SUDHL5 (cell line): ENCODE data around the genes CHRNA1 and ATF2.

DNA sequence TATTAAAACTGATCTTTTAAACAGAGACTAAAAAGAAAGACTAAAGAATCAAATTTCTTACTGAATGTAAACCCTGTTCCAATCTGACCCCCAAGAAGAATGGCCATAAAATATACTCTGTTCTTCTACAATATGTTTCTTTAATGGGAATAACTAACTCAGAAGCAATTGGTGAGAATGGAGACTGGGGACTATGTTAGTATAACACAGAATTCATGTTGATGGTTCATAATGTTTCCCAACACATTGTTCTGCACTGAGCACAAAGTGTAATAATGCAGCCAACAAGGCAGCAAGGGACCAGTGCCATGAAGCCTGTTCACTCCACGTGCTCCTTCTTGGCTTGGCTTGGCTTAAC, 129.6 kb downstream of the MAP3K20 start:
- PRO-cap = no peak

DNA sequence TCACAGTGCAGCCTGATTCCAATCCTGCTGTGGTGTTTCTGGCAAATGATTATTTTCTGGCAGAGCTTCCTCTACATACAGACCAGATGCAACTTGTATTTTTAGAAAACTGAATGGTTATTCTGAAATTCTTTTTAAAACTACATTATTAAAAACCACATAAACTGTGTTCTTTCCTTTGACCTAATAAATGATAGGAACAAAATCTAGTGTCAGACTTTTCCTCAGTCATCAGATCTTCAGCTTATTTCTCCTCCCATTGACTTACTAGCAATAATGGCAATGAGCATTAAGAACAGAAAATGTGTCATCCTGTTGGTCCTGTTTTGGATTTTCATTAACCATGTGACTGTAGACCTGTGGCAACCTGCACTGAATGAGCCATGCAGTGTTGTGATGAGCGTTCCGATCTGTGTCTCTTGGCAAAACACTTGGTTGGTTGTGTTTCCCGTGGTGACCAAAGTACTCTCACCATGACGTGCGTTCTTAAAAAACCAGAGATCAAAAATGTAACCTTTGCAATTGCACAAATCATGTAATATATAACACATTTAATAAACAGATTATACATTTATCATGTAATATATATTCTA, 138.5 kb downstream of the MAP3K20 start:
- PRO-cap = no peak

GRCh38 chr2:173532457-173533546, 178.1 kb downstream of the CDCA7 start:
- PRO-cap = no peak

GRCh38 chr2:173927597-173928359, 37.4 kb downstream of the SP3 start:
- PRO-cap = no peak

DNA sequence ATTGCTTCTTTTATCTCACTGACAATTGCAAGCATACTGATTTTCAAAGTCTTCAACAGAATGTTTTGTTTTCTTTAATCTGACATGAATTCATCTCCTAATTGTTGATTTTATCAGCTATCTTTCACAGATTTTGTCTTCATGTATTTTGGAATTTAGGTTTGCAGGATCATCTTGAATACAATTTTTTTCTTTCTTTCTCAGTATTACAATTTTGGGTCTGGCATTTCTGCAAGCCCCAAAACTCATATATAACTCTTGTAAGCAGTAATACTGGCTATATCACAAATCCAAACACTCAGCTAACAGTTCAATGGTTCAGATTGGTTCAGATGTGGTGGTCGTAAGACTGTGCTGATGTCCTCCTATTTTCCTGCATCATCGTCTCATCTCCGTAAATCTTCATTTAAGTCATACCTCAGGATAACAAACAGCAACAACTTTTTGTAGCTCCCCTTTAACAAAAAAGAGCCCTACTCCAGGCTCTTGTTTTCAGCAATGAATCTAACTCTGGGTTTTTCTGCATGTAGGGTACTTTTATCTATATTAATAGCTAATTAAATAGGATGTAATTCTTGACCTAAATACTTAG, 17.5 kb downstream of the SP3 start:
- PRO-cap = no peak

- PRO-cap = no peak
Observed at GRCh38 chr2:173957472-173957846, 7.7 kb downstream of the SP3 start.

DNA sequence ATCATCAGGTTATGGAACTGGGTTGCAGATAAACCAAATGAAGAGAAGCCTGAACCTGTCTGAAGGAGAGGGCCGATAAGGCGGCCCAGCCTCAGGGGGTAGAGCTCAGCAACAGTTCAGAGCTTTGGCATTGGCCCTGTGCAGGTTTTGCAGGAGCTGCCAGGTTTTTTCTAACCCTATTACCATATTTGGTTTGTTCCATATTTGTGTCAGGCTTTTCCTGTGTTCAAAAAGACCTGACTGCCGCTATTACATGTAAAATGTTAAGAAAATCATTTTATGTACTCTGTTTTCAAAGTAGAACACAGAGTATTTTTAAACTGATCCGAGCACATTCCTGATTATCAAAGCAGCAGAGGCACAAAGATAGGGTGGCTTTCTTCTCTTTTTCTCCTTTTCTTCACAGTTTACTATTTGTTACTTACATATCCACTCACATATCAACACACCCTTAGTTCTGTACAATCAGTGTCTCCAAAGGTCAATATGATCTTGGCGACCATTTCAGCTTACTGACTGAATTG, 20.1 kb upstream of the SP3 start:
- PRO-cap = no peak

DNA sequence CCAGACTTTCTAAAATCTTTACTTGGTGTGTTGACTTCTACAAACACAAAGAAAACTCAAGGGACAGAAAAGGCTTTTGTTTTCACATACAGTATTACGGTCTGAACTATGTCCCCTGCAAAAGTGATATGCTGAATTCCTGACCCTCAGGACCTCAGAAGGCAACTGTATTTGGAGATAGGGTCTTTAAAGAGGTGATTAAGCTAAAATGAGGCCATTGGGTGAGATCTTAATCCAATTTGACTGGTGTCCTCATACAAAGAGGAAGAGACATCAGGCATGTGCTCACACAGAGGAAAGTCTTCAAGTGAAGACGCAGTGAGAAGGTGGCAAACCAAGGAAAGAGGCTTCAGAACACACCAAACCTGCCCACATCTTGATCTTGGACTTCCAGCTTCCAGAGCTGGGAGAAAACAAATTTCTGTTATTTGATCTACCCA, 6.8 kb downstream of the WIPF1 start:
- PRO-cap = unidirectional peak, plus-strand start at position 288 of the sequence

- PRO-cap = no peak
Observed at GRCh38 chr2:174596890-174597494, 612 bp downstream of the WIPF1 start.

- PRO-cap = bidirectional peak, plus-strand start at chr2:174611490, minus-strand start at chr2:174611241
Observed at GRCh38 chr2:174611343-174611749, 13.7 kb upstream of the WIPF1 start.

- PRO-cap = no peak
Observed at GRCh38 chr2:174764348-174764690, at the start of gene CHRNA1. Gene CHRNA1 (minus strand): TSS chr2:174764472.

- PRO-cap = no peak
Observed at GRCh38 chr2:174844185-174844732, 80.0 kb upstream of the CHRNA1 start.

DNA sequence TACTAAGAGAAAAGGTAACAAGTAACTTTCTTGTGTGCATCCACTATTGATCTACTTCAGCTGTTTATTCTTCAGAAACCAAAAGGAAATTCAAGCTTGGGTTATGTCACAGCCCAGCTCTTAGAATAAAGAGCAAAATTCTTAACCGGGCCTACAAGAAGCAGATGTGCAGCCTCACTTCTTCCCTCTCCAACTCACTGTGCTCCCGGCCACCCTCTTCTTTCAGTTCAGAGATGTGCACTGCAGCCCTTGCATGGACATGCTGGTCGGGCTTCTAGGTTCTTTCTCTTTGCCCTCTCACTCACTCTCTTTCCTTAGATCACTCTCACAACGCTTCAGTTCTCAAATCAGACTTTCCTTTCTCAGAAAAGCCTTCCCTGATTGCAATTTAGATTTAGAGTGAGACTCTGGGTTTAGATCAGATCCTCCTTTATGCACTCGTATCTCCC, 104.1 kb downstream of the CHN1 start:
- PRO-cap = no peak

GRCh38 chr2:175048353-175048876, 43.2 kb upstream of the CHN1 start:
- PRO-cap = no peak

GRCh38 chr2:175168073-175168460, at the start of gene ATF2:
Gene ATF2 (minus strand): TSS chr2:175168203.
- PRO-cap = bidirectional peak, plus-strand start at chr2:175168565, minus-strand start at chr2:175168124

DNA sequence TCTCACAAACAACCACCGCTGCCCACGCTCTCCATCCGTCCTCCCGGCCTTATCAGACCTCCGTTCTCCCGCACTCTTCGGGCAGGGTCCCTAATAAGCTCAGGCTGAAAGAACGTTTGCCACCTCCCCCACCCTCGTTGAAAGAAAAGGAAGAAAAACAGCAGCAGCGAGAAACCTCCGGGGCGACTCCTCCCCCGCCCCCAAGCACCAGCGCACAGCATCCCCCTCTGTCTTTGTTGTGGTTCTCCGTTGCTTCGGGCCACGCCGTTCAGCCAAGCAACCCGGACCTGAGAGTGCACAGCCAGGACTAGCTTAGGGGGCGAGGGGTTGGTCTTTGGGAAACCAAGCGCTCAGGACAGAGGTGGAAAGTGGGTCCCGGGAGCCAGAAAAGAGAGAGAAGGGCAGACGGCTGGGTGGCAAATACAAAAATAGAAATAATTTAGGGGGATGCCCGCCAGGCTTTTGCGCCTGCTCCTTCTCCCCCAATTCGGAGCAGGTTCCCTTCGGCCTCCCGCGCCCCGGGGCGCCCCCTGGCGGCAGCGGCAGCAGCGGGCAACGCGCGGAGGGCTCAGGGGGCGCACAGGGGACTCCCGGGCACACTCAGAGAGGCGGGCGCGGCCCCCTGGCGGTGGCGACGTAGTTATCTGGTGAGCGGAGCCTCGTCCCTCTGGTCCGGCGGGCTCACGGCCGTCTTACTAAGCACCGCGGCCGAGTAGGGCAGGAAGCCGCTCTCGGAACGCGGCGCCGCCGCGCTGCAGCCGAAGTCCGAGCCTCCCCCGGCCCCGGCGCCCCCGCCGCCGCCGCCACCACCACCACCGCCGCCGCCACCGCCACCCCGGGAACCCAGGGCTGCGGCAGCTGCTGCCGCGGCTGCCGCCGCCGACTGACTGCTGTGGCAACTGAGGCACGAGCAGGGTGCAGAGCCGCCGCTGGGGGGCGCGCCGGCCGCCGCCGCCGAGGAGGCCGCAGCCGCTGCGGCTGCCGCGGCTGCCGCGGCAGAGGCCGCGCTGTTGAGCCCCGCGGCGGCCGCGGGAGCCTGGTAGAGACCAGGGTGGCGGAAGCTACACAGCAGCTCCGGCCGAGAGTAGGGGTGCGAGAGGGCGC, 3.9 kb downstream of the EVX2 start:
- PRO-cap = no peak

- PRO-cap = no peak
Observed at GRCh38 chr2:176118588-176118829, 1.9 kb downstream of the HOXD10 start.

GRCh38 chr2:176131132-176131810, 1.8 kb downstream of the HOXD8 start:
- PRO-cap = no peak

- PRO-cap = no peak
Observed at GRCh38 chr2:176132282-176133098, 3.0 kb downstream of the HOXD8 start.

DNA sequence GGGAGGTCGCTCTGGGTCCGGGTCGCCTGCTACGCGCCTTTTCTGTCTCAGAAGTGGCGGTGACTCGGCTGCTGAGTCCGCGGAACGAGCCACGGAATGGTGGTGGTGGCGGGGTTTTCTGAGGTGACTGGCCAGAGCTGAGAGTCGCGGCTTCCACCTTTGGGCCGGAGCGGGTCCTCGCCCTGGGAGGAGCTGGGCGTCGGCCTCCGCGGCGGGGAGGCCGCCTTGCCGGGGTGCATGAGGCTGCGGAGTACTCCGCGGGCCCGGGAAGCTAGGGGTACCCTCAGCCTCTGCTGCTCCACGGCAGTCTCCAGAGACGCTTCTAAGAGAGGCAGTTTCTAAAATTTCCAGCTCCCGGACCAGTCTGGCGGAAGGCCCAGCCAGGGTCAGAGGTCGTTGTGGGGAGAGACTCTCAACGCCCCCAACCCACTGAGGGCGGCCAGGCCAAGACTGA, 2.9 kb downstream of the HOXD3 start:
- PRO-cap = no peak